Measurements from ENCODE around the genes PCCA, FGF14 and METTL21C.

GRCh38 chr13:99578380-99578997 lies 28.0 kb upstream of the CLYBL start:
- PRO-cap, result no peak
- RAMPAGE, long total RNA, 2 experiments, result no peak in any of the 2 experiments

- PRO-cap, result no peak
- RAMPAGE, long total RNA, 2 experiments, result no peak in any of the 2 experiments
These were observed 79.2 kb downstream of the ZIC5 start for GRCh38 chr13:99892374-99892755.

- PRO-cap, result no peak
- RAMPAGE, long total RNA, 2 experiments, result no peak in any of the 2 experiments
These were observed 1.6 kb downstream of the ZIC5 start for GRCh38 chr13:99969595-99970732.

GRCh38 chr13:99982069-99982502 lies 502 bp downstream of the ZIC2 start:
- PRO-cap, result no peak
- RAMPAGE, long total RNA, 2 experiments, result no peak in any of the 2 experiments

- PRO-cap, result bidirectional peak, plus-strand start at chr13:100089120, minus-strand start at chr13:100088923
- RAMPAGE, long total RNA, 2 experiments, result start-site peak on the plus strand in 1 of 2 experiments, at chr13:100089111-100089117 at its widest, 970 reads per replicate
These were observed at the start of gene PCCA for GRCh38 chr13:100088613-100089739. Gene PCCA (plus strand): TSS chr13:100089093.

DNA sequence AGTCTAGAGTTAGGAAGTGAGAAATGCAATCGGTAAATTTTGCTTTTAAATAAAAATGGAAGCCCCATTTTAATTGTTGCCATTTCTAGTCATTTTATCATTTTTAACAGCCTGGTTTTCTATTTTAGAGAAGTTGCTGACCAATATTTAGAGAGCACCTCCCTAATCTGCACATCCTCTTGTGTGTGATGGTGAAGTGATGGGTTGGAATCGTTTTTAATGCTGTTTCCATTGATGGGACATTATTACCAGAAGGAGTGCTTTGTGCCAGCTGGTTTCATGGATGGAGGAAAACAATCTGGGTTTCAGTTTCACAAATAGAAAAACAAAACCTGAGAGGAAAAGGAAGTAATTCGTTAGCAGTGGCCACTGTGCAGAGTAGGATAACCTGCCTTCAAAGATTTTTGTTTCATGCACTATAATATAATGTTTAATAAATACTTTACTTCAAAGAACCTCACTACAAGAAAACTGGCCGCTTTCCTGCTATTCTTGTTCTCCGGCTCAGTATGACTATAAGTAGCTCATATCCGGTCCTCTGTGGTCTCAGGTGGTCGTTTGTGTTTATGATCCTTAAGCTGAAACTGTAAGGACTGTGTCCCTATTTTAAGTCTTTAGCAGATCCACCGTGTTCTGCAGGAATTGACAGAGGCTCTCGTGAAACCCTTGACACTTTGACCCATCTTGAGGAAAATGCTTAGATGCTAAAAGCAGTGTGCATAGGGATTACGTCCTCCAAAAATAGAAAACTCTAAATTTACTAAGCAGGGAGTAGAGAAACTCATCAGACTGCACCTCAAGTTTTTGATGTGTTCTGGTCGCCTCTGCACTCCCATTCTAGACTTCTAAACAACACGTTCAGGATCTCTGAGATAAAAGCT lies 104.7 kb downstream of the GGACT start:
- PRO-cap, result no peak
- RAMPAGE, long total RNA, 2 experiments, result no peak in any of the 2 experiments

- PRO-cap, result no peak
- RAMPAGE, long total RNA, 2 experiments, result no peak in any of the 2 experiments
These were observed 9.4 kb upstream of the NALCN start for GRCh38 chr13:101425735-101426121.

DNA sequence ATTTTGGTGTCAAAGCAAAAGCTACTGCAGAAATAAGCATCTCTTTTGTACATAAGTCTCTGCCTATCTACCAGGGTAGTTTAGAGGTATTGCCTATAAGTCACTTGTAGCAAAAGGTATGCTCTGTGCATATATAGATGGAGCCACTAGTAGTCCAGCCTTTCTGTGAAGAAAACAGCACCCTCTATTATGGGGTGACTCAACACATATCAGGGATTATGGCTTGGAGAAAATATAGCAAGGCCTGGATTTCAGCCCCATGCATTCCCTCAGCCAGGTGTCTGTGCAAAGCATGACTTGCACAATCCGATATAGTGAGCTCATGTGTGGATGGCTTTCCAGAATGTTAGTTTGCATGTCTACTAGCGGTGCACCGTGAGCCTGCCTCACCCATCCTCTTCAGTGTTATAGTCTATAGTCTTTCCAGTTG lies 13.4 kb upstream of the NALCN start:
- PRO-cap, result no peak
- RAMPAGE, long total RNA, 2 experiments, result no peak in any of the 2 experiments

DNA sequence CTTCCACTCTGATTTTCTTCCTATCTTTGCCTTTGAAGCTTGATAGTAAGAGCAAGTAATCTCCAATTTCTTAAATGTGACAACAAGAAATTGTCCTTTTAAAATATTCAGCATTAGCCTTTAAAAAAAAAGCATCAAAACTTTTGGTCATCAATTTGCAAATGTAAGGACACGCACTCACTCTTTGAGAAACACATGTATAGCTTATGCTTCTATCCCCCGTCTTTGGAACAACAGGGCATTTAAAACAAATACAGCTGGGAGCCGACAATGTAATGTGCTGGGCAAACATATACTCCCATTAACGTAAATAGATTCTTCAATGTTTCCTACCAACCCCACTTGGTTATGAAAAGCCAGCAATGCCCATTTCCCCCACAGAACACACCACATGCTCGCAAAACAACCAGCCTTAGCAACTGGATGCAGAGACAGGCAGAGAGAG lies 1.6 kb downstream of the FGF14 start:
- PRO-cap, result no peak
- RAMPAGE, long total RNA, 2 experiments, result no peak in any of the 2 experiments

DNA sequence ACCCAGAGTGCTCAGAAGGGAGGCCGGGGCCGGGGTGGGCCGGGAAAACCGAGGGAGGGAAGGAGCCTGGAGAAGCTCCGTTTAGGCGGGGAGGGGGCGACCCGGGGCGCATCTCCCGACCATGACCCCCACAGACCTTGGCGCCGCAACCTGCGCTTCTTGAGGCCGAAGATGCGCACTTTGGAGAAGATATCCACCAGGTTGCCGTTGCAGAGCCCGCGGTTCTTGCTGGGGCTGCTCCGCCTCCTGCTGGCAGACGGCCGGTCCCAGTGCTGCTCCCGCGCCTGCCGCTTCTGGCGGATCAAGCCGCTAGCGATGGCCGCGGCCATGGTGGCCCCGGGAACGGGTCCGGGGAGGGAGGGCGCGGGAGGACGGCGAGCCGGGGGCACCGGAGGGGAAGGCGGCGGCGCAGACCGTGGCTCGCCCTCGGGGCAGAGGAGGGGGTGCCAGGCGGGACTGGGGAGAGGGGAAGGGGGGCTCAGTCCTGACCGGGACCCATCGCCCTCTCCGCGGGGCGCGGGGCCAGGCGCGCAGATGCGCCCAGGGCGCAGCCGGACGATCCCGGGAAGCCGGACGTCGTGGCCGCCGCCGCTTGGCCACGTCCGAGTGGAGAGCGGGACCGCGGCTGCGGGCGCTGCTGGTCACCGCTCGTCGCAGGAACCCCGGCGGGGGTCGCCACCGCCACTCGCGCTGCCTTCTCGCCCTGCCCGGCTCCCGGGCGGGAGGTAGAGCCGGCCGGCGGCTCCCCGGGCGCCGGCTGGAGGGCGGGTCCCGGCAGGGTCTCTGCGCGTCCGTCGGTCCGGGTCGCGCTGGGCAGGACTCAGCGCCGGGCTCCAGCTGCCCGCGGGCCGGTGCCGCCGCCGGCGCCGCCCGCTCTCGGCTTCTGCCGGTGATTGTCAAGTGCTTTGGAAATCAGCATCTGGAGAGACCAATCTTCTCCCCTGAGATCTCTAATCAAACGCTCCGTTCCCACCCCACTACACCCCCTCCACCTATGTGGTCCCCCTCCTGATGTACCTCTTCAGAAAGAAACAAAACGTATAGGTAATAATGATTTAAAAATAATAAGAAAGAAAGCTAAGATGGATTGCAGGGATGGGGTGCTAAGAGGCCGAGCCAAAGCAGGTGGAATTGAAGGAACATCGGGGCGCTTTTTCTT lies at the start of gene FGF14:
Gene FGF14 (minus strand): TSS at position 629 of the 1,159 bp plus-strand sequence.
- PRO-cap, result no peak
- RAMPAGE, long total RNA, 2 experiments, result no peak in any of the 2 experiments

DNA sequence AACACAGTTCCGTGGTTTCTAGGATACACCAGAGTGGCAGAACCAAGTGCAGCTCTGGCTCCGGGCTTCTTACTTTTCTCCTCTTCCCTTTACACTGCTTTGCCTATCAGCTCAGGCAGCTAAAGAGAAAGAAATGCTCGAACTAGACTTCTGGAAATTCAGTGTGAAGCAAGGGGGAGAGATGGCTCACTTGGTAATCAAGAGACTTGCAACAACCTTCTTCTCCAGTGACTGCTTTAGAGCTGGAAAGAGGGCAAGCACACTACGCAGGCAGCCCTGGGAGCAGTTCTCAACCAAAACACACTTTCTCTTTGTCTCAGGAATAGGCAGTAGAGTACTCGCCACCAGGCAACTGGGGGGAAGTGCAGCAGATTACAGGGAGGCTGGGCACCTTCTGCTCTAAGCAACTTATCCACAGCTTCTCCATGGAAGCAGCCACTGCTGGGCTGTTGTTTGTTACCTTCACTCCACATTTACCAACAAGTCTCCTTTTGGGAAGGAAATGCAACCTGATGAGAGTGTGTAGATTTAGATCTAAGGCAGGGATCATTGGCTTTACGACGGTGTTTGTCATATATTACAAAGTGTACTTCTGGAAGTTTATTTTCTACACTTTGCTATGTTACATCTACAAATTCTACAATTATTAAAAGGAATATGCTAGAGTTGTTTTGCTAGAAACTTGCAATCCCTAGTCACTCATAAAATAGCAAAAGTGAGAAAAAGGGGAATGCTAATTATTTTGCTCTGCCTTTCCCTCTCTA lies 1.7 kb upstream of the FGF14 start:
- PRO-cap, result no peak
- RAMPAGE, long total RNA, 2 experiments, result no peak in any of the 2 experiments

GRCh38 chr13:102236317-102236919 lies 319.7 kb upstream of the FGF14 start:
- PRO-cap, result no peak
- RAMPAGE, long total RNA, 2 experiments, result no peak in any of the 2 experiments

DNA sequence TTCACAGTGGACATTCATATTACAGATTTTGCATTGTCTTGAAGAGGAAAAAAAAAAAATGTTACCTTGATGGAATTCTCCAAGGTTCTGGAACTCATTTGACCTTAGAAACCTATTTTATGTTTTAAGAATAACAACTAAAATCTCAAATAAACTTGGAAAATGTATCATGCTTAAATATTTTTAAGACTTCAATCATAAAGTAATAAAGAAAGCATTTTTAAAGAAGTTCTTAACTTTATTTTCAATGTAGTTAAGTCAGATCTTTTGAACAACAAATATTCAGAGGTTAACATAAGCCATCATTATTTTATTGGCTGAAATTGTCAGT lies 115.2 kb upstream of the TPP2 start:
- PRO-cap, result no peak
- RAMPAGE, long total RNA, 2 experiments, result no peak in any of the 2 experiments

- PRO-cap, result no peak
- RAMPAGE, long total RNA, 2 experiments, result no peak in any of the 2 experiments
These were observed at the start of gene METTL21C for GRCh38 chr13:102694925-102695309. Gene METTL21C (minus strand): TSS chr13:102695044.

- PRO-cap, result no peak
- RAMPAGE, long total RNA, 2 experiments, result no peak in any of the 2 experiments
These were observed 51.5 kb downstream of the ERCC5 start for GRCh38 chr13:102897257-102897823.

- PRO-cap, result no peak
- RAMPAGE, long total RNA, 2 experiments, result no peak in any of the 2 experiments
These were observed 325.9 kb upstream of the DAOA start for GRCh38 chr13:105139715-105140515.

DNA sequence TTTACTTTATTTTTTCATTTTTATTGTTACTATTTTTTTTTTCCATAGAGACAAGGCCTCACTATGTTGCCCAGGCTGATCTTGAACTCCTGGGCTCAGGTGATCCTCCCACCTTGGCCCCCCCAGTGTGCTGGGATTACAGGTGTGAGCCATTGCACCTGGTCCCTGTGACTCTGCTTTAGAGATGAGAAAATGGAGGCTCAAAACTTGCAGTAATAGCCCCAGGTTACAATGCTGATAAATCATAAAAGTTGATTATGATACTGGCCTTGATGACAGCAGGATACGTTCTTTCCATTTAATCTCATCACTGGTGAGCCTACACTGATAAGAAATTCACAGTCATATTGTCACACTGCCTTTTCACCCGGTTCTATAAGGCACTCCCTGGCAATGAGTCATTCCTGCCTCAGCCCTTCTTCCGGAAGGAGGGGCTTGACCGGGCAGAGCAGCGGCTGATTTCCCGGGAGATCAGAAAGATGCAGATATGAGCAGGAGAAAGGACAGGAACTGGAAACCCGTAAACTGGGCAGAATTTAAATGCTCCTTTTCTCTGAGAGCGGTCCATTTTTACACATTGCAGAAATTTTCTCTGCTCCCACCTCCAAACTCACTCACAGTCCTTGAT lies 453.2 kb downstream of the DAOA start:
- PRO-cap, result no peak
- RAMPAGE, long total RNA, 2 experiments, result no peak in any of the 2 experiments

DNA sequence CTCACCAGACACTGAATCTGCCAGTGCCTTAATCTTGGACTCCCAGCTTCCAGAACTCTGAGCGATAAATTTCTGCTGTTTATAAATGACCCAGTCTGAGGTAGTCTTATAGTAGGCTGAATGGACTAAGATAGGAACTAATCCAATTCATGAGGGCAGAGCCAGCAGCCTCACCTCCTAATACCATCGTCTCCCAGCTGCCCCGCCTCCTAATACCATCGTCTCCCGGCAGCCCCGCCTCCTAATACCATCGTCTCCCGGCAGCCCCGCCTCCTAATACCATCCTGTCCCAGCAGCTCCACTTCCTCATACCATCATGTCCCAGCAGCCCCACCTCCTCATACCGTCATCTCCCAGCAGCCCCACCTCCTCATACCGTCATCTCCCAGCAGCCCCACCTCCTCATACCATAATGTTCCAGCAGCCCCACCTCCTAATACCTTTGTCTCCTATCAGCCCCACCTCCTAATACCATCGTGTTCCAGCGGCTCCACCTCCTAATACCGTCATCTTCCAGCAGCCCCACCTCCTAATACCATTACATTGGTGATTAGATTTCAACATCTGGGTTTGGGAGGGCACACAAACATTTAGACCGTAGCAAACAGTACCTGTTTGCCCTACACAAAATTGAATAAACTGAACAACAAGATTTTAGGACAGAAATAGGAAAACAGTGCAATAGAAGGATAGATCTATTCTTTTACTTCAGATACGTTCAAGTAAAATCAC lies 2.5 kb upstream of the ARGLU1 start:
- PRO-cap, result no peak
- RAMPAGE, long total RNA, 2 experiments, result no peak in any of the 2 experiments

GRCh38 chr13:107865437-107866580 lies 1.5 kb downstream of the NALF1 start:
- PRO-cap, result no peak
- RAMPAGE, long total RNA, 2 experiments, result no peak in any of the 2 experiments

GRCh38 chr13:108304323-108304662 lies 34.8 kb downstream of the TNFSF13B start:
- PRO-cap, result no peak
- RAMPAGE, long total RNA, 2 experiments, result no peak in any of the 2 experiments